ENCODE measurements around a stretch of chr17.

DNA sequence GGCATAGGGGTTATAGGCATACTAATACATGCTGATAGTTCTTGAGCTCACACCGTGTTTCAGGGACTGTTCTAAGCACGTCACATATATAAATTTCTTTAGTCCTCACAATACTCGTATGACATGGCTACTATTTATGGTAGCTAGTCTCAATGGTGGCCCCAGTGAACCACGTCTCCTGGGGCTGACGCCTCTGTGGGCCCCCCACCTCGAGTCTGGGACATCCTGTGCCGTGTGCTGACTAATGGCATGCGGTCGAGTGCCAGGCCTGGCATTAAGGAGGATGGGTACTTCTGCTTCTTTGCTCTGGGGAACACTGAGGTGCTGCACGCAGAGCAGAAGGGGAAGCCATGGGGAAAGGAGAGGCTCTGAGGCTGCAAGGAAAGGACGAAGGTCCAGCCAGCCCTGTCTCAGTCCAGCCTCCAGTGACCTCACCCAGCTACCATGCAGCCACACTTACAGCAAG is 5.8 kb upstream of the MPRIP start:
- PRO-cap = no peak

DNA sequence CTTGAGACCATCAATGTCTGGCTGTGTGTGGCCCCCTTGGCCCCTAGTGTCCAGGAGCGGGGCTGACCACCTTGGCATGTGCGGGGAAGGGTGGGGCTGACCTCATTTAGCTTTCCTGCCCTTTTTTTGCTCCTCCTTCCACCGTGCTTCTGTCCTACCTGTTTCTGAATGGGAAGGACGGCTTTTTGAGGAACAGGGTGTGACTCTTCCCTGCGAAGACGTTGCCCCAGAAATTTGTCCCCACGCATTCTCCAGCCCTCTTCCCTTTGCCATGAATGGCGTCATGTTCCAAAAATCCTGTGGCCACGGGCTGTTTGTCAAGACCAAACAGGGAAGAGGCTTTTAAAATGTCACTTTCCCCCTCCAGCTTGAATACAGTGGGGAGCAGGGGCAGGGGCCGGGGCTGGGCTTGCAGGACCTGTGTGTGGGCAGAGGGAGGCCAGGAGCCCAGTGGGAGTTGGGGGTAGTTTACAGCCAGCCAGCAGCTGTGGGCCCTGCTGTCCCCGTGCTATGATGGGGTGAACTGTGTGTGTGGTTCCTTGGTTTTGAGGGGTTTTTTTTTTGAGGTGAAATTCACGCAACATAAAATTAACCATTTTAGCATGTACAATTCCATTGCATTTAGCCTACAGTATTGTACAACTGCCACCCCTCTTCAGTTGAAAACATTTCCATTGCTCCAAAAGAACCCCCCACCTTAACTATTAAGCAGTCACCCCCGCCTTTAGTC is 14.0 kb downstream of the MPRIP start:
- PRO-cap = no peak

DNA sequence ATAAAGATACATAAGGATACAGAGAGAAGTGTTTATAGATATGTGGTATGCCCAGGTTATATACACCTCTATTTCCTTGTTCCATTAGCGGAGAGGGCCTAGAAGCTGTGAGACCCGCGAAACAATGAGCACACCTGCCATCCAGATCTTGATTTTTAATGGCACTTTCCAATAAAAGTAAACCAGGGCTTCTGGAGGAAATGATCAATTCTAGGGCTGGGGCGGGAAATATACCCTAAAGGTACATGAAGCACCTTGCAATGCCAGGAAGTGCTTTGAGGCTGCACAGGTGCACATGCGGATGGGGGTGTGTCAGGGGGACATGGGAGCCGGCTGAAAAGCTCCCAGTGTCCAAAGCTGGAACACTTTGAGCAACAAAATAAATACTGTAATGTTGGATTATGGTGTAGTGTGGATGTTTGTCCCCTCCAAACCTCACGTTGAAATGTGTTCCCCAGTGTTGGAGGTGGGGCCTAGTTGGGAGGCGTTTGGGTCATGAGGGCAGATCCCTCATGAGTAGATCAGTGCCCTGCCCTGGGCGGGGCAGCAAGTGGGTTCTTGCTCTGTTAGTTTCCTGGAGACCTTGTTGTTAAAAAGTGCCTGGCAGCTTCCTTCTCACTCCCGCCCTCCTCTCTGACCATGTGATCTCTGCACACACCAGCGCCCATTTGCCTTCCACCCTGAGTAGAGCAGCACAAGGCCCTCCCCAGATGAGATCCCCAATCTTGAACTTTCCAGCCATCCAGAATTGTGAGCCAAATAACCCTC is 67.5 kb downstream of the MPRIP start:
- PRO-cap = no peak

DNA sequence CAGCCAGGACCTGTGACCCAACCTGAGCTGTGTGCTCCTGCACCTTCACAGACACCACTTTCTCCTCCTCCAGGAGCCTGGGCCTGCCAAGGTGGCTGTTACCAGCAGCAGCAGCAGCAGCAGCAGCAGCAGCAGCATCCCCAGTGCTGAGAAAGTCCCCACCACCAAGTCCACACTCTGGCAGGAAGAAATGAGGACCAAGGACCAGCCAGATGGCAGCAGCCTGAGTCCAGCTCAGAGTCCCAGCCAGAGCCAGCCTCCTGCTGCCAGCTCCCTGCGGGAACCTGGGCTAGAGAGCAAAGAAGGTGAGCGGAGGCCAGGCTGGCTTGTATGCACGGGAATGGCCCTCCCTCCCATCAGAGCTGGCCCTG is 70.0 kb downstream of the PLD6 start:
- PRO-cap = no peak

DNA sequence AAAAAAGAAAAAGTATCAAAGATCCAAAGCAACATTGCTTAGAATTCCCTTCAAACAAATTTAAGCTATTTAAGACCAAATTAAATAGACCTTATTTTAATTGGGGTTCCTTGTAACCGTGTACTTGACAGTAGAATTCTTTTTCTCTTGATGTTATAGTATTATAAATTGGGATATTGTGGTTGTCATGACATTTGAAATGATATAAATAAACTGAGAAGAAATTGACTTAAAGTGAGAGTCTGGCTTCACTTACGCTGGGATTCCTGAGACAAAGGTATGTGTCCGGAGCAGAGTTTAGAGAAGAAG is 8.2 kb downstream of the COPS3 start:
- PRO-cap = no peak

DNA sequence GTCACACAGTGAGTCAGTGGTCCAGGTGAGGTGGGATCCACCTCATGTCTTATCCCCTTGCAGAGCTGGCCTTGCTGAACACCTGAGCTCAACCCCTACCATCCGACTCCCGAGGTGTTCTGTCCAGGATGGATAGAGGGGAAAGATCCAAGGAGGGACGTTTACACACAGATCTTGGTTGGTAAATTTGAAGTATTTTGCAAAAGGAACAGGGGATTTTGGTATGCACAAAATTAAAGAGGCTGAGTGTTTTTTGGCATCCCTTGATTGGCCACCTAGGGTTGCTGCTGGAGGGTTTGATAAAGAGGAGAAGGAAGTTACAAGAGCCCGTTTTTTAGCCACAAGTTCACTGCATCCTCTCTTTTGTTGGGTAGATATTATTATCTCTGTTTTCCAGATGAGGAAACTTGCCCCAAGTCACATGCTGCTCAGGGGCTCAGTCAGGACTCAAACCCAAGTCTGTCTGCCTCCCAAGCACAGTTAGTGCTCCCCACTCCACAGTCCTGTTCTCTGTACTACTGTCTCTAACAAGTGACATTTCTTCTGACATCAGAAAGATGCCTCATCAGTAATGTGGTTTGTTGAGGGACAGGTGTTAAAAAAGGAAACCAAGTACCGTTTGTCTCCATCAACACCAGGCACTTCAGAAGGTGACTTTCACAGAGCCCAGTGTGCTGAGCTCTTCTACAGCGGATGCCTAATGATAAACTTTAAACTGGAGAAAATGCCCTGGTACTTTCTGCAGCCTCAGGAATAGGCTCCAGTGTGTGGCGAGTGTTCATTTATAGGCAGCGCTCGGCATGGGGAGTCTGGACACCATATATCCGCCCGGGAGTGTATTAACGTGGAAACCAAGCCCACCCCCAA is 1.4 kb downstream of the NT5M start:
- PRO-cap = no peak

- PRO-cap = no peak
Observed at GRCh38 chr17:17386075-17386574, 83.0 kb downstream of the NT5M start.

DNA sequence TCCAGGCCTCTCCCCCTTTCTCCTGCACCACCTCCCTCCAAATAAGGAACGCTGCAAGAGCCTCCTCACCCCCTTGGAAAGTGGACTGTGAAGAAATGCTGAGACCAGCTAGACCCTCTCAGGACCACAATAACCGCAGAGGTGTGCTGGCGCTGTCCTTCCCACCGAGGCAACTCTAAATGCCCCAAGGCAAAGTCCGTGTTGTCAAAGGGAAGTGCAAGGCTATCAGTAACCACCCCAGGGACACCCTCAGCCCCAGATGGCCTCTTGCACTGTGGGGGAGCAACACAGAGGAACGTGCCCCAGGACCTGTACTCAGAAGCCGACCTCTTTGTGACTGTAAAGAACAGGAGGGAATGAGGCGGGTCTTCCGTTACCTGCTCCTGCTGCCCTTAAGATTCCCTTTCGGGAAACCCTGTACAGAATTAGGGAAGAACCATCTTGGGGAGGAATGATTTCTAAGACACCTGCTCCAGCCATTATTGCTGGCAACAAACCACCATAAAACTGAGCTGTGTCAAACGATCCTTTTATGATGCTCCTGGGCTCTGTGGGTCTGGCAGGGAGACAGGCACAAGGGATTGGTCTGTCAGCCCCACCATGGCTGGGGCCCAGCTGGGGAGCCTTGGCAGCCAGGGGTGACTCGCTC is 14.6 kb upstream of the MED9 start:
- PRO-cap = no peak

GRCh38 chr17:17494417-17494749 is 1.8 kb downstream of the RASD1 start:
- PRO-cap = no peak

GRCh38 chr17:17560073-17560682 is 31.3 kb downstream of the PEMT start:
- PRO-cap = no peak

DNA sequence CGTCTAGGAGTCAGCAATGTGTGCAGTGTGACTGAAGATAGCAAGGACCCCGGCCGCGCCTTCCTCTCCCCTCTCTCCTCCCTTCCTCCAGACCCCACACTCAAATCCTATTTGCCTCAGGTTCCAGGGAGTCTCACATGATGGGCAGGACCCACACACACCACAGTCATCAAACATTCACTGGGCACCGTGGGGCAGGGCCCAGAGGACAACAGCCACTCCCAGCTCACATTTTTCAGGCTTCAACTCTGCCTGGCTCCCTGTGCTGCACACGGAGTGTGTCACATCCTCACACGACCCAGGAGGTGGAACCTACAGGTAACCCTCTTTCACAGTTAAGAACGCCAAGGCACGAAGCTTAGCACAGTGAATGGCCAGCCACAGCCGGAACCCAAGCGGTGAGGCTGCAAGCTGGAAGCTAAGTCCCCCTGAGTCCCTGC is 30.5 kb downstream of the PEMT start:
- PRO-cap = no peak

DNA sequence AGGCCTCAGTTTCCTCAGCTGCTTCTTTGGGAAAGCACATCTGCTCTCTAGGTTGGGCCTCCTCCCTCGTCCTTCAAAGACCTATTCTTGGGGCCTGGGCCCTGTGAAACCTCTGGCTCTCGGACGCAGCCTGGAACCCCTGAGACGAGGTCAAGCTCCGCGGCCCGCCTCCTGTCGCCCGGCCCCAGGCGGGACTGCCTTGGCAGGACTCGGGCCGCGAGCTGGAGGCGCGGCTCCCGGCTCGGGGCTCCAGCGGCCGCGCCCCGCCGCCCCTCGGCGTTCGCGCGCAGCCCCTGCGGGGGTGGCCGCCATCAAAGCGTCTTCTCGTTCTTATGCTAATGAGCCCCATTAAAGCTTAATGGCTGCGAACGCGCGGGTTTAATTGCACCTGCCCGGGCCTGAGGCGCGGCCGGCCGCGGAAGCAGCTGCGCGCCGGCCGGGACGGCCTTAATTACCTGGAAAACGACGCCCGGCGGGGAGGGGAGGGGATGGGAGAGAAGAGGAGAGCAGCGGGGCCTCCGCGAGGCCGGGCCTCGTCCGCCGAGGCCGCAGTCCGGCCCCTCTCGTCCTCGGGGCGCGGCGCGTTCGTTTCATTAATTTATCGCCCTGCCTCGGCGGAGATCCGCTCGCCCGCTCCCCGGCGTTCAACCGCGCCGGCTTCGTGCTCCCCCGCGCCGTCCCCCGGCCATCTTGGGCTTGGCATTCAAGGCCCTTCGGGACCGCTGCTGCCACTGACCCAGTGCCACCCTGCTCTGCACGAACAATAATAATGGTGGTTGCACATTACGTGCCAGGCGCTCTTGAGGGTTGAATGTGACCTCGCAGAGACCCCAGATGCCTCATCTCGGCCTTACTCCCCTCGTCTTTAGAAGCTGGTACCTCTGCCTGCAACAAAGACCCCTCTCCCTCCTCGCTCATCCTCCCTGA is 19.2 kb downstream of the RAI1 start:
- PRO-cap = bidirectional peak, plus-strand start at position 381 of the sequence, minus-strand start at position 196 of the sequence

DNA sequence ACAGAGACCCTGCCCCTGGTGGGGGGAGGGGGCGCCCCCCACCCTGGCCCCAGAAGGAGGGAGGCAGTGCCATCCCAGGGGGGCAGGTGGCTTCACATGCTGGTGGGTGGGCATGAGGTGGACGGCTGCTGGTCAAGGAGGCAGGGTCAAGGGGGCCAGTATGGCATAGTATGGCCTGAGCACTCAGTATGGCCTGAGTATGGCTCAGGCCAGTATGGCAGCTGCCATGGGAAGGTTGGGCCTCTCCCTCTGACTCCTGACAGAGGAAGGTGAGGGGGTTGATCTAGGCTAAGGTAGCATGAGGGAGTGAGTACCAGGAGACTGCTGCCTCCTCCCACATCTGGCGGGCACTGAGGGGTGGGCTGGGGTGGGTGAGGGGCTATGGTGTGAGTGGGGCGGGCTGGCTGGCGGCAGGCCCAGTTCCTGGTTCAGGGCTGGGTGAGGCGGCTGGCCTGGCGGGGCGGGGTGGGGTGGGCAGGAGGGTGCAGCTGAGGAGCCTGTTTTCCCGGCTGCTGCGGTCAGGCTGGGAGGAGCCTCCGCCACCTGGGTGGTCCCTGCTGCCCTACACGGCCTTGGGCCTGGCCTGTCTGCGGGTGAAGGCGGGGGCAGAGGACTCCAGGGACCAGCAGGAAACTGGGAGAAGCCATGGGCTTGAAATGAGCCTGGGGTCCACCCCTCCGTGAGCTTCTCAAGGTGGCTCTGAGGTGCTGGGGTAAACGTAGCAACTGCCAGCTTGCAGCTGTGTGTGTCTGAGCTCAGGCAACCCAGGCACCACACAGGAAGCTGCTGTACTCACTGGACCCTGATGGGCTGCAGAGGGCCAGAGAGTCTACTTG is 56.9 kb downstream of the RAI1 start:
- PRO-cap = no peak

DNA sequence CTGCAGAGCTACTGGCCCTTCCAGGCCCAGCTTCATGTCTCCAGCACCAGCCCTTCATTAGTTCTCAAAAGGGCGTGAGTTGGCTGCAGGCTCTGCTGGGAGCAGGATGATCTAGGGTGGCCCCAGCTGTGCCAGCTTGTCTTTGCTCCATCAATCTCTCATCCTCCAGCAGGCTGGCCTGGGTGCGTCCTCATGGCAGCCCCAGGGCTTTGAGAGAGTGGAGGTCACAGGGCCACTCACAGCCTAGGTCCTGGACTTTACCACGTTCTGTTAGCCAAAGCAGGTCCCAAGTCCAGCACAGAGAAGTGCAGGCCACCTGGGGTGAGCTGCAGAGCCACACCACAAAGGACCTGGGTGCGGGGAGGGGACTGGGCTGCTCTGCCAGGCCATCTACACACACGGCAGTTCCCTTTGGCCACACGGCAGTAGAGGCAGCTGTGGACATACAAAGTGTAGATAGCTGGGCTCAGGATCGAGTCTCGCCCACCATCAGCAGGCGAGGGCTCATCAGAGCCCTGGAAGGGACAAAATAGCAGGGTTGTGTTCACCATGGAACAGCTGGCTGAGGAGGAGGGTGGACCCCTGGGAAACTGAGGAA is 30.1 kb downstream of the SREBF1 start:
- PRO-cap = no peak

GRCh38 chr17:17821958-17823196 is 14.4 kb downstream of the SREBF1 start:
- PRO-cap = no peak

GRCh38 chr17:17827227-17827795 is 9.5 kb downstream of the SREBF1 start:
- PRO-cap = no peak

DNA sequence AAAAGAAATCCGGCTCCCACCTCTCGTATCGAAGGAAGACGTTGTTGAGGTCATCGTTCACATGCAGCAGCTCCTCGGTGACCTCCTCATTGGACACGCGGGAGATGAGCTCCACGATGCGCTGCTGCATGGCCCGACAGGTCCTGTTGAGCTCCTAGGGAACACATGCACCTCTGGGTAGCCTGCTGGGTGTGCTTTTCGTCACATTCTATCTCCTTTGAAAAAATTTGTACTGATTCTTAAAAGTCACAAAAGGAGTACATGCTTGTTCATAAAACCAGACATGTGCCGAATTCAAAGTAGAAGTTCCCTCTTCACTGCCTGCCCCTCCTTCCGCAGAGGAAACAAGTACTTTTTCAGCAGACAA is 32.5 kb upstream of the SREBF1 start:
- PRO-cap = no peak

DNA sequence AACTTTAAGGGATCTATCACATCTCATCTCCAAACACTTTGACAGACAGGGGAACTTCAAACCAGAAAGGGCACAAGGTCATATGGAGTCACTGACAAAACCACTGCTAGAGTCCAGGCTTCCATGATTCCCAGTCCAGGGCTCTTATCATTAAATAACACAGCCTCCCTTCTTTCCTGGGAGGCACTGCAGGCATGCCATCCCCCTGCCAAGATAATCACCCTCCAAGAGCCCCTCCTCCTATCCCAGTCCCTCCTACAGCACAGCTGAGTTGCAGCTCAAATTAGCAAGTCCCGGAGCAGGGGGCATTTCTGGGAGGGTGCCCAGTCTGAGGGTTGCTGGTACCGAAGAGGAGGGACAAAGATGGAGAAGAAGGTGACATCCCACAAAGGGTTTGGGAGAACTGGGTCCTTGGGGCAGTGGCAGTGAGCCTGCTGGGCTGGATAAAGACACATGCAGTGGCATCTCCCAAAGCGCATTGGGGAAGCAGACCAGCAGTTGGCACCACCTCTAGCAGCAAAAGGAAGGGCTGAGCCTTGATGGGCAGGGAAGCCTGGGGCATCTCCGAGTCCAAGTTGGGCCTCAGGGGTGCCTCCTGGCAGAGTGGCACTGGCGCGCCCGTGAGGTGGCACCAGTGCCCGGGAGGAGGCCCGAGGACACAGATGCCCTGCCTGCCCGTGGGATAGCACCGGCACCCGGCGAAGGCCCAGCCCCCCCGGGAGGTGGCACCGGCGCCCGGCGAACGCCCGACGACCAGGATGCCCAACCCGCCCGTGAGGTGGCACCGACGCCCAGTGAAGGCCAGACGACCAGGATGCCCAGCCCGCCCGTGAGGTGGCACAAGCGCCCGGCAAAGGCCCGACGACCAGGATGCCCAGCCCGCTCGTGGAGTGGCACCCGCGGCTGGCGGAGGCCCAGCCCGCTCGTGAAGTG is 693 bp downstream of the TOM1L2 start:
- PRO-cap = no peak

GRCh38 chr17:17973815-17974144 is 1.1 kb downstream of the DRC3 start:
- PRO-cap = no peak

DNA sequence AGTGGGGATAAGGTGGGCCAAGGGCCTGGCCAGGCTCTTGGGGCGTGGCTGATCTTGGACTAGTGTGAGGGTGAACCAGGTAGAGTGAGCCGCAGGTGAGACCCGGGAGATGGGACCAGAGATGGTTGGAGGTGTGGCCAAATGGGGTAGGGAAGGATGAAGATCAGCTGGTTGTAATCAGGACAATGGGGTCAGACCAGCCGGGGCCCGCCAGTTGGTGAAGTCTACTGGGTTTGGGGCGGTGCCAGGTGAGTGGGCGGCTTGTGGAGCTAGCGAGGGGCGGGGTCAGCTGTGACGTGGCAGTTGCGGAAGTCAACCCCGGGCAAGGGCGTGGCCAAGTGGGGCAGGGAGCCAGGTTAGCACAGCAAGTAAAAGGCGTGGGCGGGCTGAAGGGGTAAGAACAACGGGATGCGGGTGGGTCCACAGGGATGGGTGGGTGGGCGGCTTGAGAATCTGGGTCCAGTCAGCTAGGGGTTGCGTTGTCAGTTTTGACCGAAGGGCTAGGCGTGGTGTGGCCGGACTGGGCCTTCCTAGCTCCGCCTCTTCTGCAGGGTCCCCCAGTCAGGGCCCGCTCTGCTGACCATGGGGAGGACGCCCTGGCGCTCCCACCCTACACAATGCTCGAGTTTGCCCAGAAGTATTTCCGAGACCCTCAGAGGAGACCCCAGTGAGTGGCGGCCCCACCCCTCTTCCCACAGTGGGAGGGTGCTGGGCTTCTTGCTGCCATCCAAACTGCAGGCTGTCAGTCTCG is 25.5 kb upstream of the ALKBH5 start:
- PRO-cap = bidirectional peak, plus-strand start at position 371 of the sequence, minus-strand start at position 226 of the sequence

Measured in progenitor cell of endocrine pancreas (in vitro differentiated cells).